Umbilical cord (tissue), 2 donors: ENCODE measurements around a stretch of chr16.

GRCh38 chr16:8818726-8819293 is 21.2 kb downstream of the PMM2 start:
- RAMPAGE, long total RNA, result no peak

GRCh38 chr16:8835129-8835671 is 33.6 kb downstream of the CARHSP1 start:
- RAMPAGE, long total RNA, result no peak

- RAMPAGE, long total RNA, result no peak
Measured at GRCh38 chr16:8847722-8848802, 20.7 kb downstream of the CARHSP1 start.

DNA sequence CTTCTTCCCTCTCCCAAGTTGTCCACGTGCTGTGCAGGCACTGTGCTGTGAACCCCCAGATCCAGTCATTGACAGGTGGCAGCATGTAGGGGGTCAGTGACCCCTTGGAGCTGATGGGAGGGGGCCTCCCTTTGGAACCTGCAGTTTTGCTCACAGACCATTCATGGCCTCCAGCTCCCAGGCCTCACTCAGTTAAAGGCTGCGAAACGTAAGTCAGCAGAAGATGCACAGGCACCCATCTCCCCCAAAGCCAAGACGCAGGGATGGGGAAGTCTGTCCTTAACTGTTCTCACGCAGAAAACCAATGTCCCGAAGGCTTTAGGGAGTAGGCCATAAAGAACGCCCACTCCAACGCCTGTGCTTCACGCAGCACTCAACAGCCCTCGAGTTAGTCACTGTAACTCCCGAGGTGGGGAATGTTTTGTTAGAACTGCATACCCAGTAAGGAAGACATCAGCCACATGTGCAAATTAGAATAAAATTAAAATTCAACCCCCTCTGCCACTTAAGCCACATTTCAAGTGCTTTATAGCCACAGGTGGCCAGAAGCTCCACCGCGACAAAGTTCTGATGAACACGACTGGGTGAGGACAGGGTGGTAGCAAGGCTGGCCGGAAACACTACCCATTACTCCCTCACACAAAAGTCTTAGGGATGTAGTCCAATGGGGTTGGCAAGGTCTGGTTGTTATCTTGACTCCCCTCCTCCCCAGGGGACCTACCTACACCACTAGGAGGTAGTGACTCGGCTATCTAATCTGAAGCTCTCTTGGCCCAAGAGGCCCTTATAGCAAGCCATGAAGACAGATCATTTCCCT is 8.1 kb downstream of the LITAFD start:
- RAMPAGE, long total RNA, result no peak

- RAMPAGE, long total RNA, result no peak
Measured at GRCh38 chr16:8894333-8895398, 12.5 kb downstream of the LITAFD start.

DNA sequence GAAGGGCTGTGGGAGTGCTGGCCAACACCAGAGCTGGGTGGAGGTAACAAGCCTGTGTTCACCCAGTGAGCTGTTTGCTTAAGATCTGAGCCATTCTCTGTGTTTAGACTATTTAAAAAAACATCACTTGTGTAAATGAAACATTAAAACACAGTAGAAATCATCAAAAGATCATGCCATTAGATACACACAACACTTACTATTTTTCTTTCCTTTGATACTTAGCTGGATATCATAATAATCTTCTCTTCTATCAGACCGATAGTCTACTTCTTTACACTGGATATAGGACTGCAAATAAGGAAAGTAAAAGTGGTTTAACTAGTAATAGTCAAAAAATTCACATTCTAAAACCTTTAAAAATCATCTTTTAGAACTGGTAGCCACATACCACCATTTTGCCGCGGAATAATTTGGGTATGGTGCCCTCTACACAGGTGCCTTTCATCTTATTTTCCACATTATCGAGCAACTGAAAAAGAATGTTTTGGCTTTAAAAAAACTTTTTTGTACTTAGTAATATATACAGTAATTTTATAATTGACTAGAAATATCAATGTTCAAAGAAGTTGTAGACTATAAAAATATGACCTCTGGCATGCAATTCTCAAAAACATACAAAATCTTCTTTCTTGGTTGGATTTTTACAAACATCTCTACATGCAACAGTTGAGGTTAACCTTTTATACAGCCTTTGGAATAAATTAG is 33.1 kb downstream of the LITAFD start:
- RAMPAGE, long total RNA, result no peak

- RAMPAGE, long total RNA, result no peak
Measured at GRCh38 chr16:8919001-8919403, 36.9 kb downstream of the LITAFD start.

- RAMPAGE, long total RNA, result no peak
Measured at GRCh38 chr16:8938898-8939496, 24.7 kb downstream of the USP7 start.

DNA sequence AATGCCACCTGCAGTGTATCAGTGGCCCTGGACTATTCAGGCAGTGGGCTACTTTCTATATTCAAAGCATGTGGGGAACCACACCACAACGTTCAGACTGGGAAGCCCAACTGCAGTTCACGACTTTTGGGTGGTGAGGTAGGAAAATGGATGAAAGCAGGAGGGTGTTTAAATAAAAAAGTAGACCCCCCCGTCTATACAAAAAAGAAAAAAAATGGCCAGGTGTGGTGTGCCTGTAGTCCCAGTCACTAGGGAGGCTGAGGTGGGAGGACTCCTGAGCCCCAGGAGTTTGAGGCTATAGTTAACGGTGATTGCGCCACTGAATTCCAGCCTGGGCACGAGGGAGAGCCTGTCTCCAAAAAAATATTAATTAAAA is 11.8 kb downstream of the USP7 start:
- RAMPAGE, long total RNA, result no peak

- RAMPAGE, long total RNA, result no peak
Measured at GRCh38 chr16:8962075-8963098, 1.3 kb downstream of the USP7 start.

- RAMPAGE, long total RNA, result no peak
Measured at GRCh38 chr16:8964176-8964531, 448 bp upstream of the USP7 start.

- RAMPAGE, long total RNA, result no peak
Measured at GRCh38 chr16:8989052-8989469, 25.4 kb upstream of the USP7 start.

GRCh38 chr16:9072690-9073541 is 18.5 kb upstream of the HAPSTR1 start:
- RAMPAGE, long total RNA, result no peak

DNA sequence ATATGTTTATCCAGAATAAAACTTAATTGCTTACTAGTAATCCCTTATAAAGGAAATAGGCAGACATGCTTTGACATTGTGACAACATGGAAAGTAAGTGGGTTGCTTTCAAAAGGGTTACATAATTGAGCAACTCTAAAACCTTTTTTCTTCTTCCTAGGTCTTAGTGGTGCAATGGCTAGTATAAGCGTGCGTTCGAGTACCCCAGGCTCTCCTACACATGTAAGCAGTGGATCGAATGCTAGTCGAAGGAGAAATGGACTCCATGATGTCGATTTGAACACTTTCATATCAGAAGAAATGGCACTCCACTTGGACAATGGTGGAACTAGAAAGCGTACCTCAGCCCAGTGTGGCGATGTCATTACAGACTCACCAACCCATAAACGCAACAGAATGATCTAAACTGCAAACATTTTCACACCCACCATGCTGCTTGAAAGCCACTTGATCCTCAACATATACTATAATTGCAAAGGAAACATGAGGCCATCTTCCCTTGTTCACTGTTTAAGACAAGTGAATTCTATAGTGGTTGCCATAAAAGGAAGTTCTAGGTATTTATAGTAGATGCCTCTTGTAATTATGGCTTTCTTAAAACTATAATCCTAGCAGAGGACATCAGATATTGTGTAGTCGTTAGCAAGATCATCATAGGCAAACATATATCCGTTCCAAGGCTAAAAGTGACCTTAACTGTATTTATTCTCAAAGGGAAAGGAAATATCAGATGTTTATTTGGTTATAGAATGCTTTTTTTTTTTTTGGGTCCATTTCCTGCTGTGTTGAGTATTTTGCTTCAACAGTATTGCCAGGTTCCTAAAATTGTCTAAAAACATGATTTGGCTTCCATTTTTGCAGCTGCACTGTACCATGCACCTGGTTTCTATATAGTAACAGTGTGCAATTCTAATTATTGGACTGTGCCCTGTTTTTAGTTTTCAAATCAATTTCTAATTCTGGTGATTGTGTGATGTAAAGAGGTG is 25.4 kb downstream of the HAPSTR1 start:
- RAMPAGE, long total RNA, result no peak

- RAMPAGE, long total RNA, result no peak
Measured at GRCh38 chr16:9123302-9124485, 32.2 kb downstream of the HAPSTR1 start.

DNA sequence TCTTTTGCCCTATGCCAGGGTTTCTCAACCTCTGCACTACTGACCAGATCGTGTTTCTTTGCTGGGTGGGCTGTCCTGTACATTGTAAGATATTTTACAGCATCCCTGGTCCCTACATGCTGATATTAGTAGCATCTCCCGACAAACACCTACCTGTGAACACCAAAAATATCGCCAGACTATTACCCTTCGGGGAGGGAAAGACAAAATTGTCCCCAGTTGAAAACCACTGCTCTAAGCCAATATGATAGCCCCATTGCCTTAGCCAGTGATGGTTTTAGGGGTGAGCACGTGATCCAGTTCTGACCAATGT is 136.4 kb downstream of the GRIN2A start:
- RAMPAGE, long total RNA, result no peak

- RAMPAGE, long total RNA, result no peak
Measured at GRCh38 chr16:10296868-10297281, 89.0 kb upstream of the ATF7IP2 start.

GRCh38 chr16:10326138-10326523 is 59.7 kb upstream of the ATF7IP2 start:
- RAMPAGE, long total RNA, result no peak

- RAMPAGE, long total RNA, result no peak
Measured at GRCh38 chr16:10552929-10553805, 27.2 kb downstream of the EMP2 start.

GRCh38 chr16:10565103-10565553 is 15.3 kb downstream of the EMP2 start:
- RAMPAGE, long total RNA, result no peak